ENCODE data around the gene ALPG.

DNA sequence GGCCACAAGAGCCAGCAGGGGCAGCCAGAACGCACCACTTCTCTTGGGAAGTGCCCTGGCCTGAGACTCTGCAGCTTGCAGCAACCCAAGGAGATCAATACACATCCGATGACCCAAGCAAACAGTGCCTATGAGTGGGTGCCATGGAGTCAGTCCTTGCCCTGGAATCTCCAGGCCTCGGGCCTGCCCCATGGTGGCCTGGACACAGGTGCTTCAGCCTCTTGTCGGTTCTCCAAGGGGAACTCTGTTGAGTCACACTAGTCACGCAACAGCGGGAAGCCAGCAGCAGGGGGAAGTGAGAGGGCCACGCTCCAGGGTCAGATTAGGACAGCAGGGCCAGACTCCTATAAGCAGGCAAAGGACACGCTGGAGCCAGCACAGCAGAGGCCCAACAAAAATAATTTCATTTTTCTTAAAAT, 16.6 kb upstream of the ARMC9 start:
- RRBS, result no CpG with 5 or more reads among the region's 8 CpGs

GRCh38 chr2:231199223-231199629, 795 bp downstream of the ARMC9 start:
- RRBS, result no CpG with 5 or more reads among the region's 5 CpGs

GRCh38 chr2:231270007-231271229, 72.0 kb downstream of the ARMC9 start:
- RRBS, result no CpG with 5 or more reads among the region's 26 CpGs

GRCh38 chr2:231320948-231321515, 74.5 kb upstream of the B3GNT7 start:
- RRBS, result no CpG with 5 or more reads among the region's 7 CpGs

DNA sequence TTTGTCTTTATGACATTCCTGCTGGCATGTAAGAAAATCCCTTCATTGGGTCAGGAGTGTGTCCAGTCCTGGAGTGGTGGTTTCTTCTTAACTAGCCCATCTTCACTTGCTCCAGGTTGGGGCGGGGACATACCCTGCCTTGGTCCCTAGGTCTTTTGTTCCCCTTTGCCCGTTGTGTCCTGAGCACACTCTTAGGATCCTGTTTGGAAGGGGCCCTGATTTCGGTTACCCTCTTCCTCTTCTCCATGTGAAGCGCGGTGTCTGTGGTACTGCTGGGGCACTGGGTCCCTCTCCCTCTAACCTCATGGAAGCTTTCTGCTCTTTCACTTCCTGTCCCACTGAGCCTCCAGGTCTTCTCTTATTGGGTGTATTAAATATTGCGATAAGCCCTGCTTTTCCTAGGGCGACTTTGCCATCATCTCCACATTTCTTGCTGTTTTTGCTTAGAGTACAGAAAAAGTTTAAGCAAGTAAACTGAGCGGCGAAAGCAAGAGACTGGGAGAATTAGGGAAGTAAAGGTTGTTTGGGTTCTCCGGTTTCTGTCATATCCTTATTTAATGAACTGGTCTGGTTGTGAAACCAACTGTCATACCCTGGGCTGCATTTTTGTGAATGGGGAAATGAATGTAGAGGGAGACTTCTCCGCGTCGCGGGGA, 73.9 kb upstream of the B3GNT7 start:
- RRBS, result no CpG with 5 or more reads among the region's 14 CpGs

DNA sequence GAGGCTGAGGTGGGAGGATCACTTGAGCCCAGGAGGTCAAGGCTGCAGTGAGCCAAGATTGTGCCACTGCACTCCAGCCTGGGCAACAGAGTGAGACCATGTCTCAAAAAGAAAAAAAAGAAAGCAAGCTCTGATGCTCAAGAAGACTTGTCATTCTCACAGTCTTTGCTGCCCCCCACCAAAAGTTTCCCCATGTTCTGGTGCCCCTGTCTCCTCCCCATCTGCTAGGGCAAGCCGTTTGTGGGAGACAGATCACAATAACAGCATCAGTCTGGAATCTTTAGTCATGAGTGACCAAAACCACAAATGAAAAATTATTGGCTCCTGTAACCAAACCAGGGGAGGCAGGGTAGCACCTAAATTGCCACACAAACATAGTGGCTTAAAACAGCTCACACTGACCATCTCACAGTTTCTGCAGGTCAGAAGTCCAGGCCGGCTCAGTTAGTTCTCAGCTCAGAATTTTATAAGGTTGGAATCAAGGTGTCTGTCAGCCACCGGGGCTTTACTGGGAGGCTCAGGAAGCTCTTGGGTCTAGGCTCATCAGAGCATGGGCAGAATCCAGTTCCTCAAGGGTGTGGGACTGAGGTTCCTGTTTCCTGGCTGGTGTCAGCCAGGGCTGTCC, 9.1 kb upstream of the B3GNT7 start:
- RRBS, result 62% methylated on average over 2 of the region's 3 CpGs

- RRBS, result no CpG with 5 or more reads among the region's 12 CpGs
Observed at GRCh38 chr2:231399404-231399832, 3.9 kb downstream of the B3GNT7 start.

DNA sequence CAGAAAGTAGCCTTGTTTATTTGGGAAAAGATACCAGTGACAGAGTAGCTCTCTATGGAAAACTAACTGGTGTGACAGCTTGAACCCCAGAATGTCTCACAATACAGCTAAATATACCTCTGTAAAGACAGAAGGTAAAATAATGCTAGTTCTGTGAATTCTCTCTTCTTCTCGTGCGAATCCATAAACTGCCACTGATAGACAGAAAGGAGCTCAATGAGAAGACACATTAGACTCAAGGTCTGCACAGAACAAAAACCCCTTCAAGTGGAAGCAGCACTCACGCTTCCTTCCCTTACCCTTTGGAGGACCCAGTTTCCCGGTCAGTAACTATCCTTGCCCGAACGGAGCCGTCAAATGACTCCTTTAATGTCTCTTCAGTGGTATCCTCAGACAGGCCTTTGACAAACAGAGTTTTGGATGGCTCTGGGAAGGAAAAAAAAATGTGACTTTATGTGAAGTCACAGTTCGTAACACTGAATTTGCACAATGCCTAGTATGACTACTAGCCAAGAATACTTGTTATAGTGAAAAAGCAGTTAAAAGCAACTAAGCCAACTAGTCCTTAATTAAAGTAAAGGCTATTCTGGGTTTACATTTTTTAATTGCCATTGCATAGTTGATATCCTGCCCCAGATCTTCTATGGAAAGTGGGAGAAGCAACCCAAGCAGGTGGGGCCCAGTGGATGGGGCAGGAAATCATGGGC, 8.4 kb downstream of the NCL start:
- RRBS, result no CpG with 5 or more reads among the region's 8 CpGs

GRCh38 chr2:231497507-231497795, 32.8 kb downstream of the NMUR1 start:
- RRBS, result no CpG with 5 or more reads among the region's 4 CpGs

DNA sequence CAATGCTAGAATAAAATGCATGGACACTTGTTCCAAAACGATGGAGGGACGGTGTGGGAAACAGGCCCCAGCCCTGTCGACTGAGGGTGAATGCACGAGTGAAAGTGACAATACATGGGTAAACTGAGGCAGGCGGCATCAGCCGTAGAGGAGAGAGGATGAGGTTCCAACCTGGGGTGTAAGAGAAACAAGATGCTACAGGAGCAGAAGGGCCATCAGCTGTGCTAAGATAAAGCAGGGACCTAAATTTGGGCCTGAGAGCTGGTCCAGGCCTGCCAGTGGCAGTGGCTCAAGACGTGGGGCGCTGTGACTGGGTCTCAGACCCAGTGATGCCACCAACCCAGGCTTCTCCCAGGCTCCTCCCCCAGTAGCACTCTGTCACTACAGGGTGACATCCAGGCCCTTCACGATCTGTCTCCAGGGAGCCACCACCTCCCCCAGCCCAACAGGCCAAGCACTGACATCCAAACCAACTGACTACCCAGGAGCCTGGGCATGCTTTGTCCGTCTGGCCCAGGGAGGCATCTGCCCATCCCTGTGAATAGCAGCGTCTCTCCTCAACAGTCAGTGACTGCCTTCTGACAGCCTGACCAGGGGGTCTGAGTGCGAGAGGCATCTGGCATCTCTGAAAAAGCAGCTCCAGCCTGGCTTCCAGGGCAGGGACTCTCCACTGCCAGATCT, 12.8 kb downstream of the TEX44 start:
- RRBS, result no CpG with 5 or more reads among the region's 12 CpGs

- RRBS, result no CpG with 5 or more reads among the region's 20 CpGs
Observed at GRCh38 chr2:231611675-231612755, 19.4 kb downstream of the TEX44 start.

GRCh38 chr2:231646241-231646913, 53.7 kb downstream of the TEX44 start:
- RRBS, result no CpG with 5 or more reads among the region's 7 CpGs

DNA sequence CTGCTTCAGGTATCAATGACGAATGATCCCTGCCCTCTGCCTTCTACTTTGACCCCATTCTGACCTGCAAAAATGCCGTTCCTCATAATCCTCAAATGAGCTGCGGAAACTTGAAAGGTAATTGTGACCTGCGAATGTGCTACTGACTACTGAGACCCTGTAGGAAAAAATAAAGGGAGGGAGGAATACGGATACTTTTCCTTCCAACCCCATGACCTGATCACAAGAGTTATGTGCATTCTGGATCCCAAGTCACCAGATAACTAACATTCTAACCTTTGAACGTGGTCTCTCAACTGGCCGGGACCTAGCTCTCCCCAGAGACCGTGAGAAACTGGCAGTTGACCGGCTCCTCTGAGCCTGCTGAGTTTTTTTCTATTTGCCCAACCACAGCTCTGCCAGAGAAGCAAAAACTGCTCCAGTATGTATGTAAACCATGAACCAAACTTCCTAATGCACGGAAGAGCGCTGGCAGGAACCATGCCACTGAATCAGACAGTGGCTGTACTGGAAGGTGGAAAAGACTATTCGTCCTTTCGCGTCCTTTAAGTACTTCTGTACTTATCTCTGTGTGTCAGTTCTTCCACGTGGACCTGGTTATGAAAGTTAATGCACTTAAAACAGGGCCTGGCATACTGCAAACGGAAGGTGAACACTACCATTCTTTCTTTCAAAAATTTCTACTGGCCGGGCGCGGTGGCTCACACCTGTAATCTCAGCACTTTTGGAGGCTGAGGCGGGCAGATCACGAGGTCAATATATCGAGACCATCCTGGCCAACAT, 47.4 kb upstream of the PTMA start:
- RRBS, result no CpG with 5 or more reads among the region's 22 CpGs

- RRBS, result no CpG with 5 or more reads among the region's 4 CpGs
Observed at GRCh38 chr2:231667591-231667858, 40.8 kb upstream of the PTMA start.

- RRBS, result no CpG with 5 or more reads among the region's 5 CpGs
Observed at GRCh38 chr2:231684805-231685165, 23.5 kb upstream of the PTMA start.

GRCh38 chr2:231711545-231712079, 3.3 kb downstream of the PTMA start:
- RRBS, result no CpG with 5 or more reads among the region's 12 CpGs

GRCh38 chr2:231791498-231792243, 5.4 kb downstream of the COPS7B start:
- RRBS, result no CpG with 5 or more reads among the region's 6 CpGs

DNA sequence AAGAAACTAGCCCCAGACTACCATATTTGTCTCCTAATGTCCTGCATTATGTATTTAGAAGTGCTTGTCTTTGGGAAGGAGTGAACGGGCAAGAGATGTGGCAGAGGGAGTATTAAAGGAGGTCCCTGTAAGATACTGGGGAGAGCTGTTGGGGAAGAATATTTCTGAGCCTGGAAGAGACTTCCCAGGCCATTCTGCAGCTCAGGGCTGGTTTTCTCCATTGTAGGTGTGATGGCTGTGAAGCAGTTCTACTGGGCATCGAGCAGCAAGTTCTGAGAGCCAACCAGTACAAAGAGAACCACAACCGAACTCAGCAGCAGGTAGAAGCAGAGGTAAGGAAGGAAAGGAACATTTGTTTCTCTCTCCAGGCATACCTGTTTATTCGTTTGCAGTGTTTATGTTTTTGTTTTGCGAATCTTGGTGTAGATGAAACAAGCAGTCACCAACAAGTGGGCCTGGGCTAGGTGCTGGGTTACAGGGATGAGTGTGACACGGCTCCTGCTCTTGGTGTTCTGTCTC, 12.4 kb downstream of the COPS7B start:
- RRBS, result no CpG with 5 or more reads among the region's 6 CpGs

DNA sequence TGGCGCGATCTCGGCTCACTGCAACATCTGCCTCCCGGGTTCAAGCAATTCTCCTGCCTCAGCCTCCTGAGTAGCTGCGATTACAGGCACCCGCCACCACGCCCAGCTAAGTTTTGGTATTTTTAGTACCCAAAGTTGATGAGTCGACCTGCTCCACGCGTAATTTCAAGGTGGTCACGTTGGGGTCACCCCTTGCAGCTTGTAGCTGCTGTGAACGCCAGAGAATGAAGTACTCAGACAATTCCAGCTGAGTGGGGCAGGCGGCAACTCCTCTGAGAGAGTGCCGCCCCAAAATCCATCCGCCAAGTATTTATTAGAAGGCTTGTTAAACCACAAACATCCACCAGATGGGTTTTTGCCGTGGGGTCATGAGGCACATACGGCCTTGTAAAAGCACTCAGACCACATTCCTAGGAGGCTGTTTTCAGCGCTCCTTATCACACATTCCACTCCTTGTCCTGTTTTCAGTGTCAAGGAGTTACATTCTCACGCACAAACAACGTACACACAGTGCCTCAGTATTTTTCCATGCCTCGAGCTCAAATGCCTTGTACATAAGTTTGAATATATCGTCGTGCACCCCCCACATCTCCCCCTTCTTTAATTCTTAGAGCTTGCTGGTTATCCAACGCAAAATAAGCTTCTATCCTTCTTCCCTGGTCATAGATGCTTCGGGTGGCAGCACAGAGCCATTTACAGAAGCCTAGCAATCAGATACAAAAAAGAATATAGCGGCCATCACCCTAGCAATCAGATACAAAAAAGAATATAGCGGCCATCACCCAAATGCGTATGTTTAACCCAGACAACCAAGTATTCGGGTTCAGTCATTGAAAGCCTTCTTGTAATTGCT, 7.2 kb downstream of the ALPP start:
- RRBS, result no CpG with 5 or more reads among the region's 29 CpGs

- RRBS, result no CpG with 5 or more reads among the region's 6 CpGs
Observed at GRCh38 chr2:232406553-232406999, at the start of gene ALPG. TSS of gene ALPG (plus strand) at chr2:232406844.

Data from non-pigmented ciliary epithelial cell (primary cell).